Prostate gland (tissue), 2 donors: ENCODE measurements around a stretch of chr11.

GRCh38 chr11:10696724-10697490, 3.4 kb upstream of the IRAG1 start:
- PRO-cap, result no peak
- RAMPAGE, long total RNA, 2 experiments, result no peak in any of the 2 experiments

DNA sequence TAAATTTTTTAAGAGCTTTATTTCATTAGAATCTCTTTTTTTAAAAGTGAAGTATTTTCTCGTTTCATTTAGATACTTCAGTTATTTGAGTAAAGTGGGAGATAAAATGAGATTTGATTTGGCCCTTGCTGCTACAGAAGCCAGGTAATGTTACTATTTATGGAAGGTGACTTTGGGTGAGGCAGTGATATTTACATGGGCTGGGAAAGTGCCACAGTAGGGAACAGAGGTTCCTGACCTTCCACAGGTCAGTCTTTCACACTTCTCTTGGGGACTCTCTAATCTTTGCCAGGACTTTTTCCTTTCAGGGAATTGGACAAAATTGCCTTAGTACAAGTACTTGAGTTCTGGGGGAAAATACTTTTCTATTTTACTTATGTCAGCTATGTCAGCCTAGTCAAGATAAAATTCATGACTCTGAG, 20.4 kb downstream of the CTR9 start:
- PRO-cap, result no peak
- RAMPAGE, long total RNA, 2 experiments, result no peak in any of the 2 experiments

GRCh38 chr11:10772898-10773336, 21.9 kb downstream of the CTR9 start:
- PRO-cap, result no peak
- RAMPAGE, long total RNA, 2 experiments, result no peak in any of the 2 experiments

DNA sequence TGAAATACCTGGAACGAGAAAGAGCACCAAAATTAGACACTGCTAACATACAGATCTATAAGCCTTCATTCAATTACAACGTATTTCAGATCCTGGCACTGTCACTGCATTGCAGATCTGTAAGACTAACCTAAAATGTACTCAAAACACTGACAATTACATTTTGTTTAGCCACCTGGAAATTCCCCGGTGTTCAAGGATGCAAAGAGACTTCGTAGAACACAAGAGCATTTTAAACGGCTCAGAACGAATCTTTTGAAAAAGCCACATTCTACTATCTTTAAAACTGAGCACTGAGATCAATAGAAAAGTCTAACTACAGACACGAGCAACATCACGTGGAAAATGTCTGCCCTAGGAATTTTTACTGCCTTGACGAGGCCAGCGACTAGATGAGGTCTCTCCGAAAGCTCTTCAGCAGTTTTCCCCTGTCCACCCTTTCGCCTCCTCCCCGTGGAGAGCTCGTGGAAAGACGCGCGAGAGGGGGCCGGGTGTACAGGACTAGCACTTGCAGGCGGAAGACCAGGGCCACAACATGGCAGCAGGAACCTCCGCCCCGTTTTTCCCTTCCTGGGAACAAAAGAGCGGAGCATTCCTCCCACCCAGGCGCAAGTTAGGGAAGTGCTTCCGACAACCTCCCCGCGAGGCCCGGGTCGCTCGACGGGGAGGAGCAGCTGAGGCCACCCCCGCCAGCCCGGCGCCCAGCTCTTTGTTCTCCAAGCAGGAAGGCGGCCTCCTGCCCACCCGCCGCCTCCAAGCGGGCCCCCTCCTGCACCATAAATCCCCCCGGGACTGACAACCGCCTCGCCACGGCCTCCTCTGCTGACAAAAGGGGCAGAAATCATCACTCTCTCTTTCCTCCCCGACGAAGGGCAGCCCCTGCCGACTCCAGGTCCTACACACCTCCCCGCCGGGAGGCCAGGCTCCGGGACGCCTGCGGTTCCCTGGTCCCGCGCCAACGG, 1.1 kb downstream of the EIF4G2 start:
- PRO-cap, result unidirectional peak, plus-strand start at position 507 of the sequence; unidirectional peak, plus-strand start at position 605 of the sequence; bidirectional peak, plus-strand start at position 660 of the sequence, minus-strand start at position 615 of the sequence; bidirectional peak, plus-strand start at position 712 of the sequence, minus-strand start at position 711 of the sequence
- RAMPAGE, long total RNA, 2 experiments, result no peak in any of the 2 experiments

DNA sequence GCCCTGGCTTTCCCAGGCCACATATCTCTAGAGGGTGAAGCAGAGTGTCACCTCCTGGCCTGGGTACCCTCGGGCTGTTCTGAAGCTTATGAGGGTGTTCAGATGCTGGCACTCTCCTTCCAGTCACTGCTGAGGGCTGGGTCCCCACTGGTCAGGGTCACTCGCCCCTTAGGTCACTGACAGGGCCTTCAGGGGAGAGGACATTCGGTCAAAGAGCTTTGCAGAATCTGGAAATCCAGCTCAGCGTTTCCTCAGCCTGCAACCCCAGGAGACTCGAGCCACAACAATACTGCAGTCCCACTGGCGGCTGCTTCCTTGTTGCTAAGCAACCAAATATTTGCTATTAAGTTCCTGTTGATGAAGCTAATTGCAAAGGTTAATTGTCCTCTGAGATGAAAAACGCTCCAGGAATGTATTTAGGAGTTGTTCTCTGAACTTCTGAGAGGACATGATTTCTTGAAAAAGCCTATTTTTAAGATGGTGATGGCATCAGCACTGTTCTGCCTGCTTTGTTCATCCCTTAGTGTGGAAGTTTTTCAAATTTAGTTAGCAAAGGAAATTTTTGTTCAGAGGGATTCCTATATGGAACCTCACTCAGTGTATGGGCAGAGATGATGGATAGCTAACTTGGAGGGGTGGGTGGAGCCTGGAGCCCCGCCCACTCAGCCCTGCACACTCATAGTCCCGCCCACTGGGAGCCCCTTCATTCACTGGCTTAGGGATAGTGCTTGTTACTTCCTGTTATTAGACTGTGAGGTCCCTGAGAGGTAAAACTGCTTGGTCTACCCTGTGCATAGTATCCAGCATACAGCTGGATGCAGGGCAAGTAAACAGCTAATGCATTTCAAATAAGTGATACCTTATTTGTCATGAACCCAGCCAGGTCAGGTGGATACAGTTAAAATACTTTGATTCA, 109.2 kb downstream of the CSNK2A3 start:
- PRO-cap, result no peak
- RAMPAGE, long total RNA, 2 experiments, result no peak in any of the 2 experiments

GRCh38 chr11:11279889-11280538, 73.0 kb downstream of the CSNK2A3 start:
- PRO-cap, result no peak
- RAMPAGE, long total RNA, 2 experiments, result no peak in any of the 2 experiments

- PRO-cap, result no peak
- RAMPAGE, long total RNA, 2 experiments, result no peak in any of the 2 experiments
These were observed 69.6 kb upstream of the GALNT18 start for GRCh38 chr11:11691473-11691809.

- PRO-cap, result no peak
- RAMPAGE, long total RNA, 2 experiments, result no peak in any of the 2 experiments
These were observed 28.5 kb upstream of the USP47 start for GRCh38 chr11:11813221-11813802.

DNA sequence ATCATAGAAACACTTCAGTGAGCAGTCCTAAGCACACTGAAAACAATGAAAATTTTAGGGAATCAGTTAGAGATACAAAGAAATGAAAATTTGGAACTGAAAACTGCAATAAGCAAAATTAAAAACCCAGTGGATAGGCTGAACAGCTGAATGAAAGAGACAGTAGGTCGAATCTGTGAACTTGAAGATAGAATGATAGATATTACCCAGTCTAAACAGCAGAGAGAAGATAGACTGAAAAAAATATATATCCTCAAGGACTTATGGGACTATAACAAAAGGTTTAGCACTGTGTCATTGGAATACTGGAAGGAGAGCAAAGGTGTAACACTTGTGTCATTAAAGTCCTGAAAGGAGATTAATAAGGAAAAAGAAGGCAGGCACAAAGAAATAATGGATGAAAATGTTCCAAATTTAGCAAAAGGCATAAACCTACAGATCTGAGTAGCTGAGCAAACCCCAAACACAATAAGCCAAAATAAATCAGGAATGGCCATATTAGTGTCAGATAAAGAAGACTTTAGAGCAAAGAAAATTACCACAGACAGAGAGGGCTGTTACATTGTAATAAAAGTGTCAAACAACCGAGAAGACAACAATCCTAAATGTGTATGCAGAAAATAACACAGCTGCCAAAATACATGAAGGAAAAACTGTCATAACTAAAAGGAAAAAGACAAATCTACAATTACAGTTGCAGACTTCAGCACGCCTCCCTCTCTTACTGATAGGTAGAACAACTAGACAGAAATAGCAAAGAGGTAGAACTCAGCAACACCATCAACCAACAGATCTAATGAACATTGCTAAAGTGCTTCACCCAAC, 69.4 kb downstream of the USP47 start:
- PRO-cap, result no peak
- RAMPAGE, long total RNA, 2 experiments, result no peak in any of the 2 experiments

GRCh38 chr11:11948244-11949207, 59.9 kb downstream of the DKK3 start:
- PRO-cap, result no peak
- RAMPAGE, long total RNA, 2 experiments, result no peak in any of the 2 experiments

- PRO-cap, result no peak
- RAMPAGE, long total RNA, 2 experiments, result no peak in any of the 2 experiments
These were observed 44.7 kb downstream of the DKK3 start for GRCh38 chr11:11963506-11964360.

DNA sequence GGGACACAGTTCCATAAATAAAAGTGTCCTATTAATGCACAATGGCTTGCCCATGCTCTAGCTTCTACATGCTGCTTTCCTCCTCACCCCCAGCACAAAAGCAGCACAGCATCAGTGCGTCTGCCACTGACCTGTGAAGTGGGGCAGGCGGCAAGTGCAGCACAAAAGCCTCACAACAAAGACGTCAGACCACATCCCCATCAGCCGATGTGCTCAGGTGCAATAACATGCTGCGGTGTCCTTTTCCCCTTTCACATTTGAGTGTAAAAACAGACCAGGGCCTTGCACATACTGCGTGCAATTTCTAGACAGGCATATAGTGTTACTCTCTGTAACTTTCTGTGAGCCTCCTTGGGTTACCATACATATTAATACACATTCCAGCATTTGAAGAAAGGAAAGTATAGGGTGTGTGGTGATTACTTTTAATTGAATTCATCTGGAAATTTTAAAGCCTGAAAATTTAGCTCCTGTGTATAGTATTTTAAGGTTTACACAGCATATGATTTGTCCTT, 12.7 kb downstream of the DKK3 start:
- PRO-cap, result no peak
- RAMPAGE, long total RNA, 2 experiments, result no peak in any of the 2 experiments

- PRO-cap, result bidirectional peak, plus-strand start at chr11:12080444, minus-strand start at chr11:12080163
- RAMPAGE, long total RNA, 2 experiments, result no peak in any of the 2 experiments
These were observed 30.2 kb upstream of the MICAL2 start for GRCh38 chr11:12079956-12080773.

DNA sequence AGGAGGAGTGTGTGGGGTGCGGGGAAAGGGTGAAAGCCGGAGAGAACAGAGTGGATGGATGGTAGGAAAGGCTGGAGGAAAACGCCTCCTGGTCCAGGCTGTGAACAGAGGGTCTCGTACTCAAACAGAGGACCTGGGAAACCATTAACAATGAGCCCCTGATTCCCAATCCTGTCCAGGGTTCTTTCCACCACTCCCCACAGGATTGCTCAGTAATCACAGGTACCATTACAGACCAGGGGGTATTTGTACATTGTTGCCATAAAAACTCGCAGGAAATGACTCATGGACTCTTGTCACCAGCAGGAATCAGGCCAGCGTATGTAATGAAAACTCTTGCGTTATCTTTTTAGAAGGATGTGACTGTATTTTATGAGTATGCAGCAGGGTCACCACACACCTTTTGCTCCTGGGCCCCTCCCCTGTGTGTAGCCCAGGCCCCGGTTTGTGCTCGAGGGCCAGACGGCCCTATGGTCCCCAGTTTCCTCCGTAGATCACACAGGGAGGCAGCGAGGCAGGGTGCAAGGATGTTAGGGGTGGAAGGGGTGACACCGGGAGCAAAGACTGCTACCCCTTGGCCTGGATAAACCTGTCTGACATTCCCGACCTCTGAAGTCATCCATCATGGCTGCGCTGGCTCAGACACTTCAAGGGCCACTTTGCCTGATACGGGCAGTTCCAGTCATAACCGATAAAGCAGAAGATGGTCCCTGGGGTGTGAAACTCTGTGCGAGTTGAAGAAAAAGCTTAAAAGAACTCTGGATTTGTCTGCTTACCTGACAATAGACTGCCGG, 56.7 kb downstream of the MICAL2 start:
- PRO-cap, result no peak
- RAMPAGE, long total RNA, 2 experiments, result no peak in any of the 2 experiments

DNA sequence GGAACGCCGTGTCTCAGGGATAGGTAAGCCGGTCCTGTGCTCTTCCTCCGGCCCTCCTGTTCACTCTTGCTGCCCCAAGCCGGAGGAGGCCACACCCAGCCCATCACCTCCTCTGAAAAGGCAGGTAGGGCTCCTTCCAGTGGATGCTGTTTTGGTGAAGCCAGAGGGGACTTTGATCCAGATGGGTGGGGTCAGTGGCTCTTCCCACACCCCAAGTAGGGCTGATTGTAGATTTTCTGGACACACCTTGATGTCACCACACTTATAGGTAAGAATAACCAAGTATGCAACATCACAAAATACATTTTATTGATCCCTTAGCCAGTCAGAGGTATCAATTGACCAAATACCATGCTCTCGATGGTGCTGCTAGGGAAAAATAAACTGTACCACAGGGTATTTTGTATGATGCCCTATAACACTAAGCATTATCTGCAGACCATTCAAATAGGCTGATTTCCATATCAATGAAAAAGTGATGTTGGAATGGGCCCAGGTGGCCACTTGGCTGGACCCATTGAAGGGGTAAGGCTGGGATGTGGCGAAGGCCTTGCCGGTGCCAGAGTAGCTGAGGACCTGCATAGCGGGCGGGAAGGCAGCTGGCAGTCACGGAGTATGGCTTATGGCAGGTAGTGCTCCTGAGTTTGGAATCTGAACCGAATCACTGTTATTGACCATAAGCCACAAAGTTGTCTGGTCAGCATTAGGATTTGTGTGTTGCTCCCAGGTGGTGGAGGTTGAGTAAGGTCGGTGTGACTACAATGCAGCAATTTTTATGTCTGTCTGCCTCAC, 130.8 kb downstream of the MICAL2 start:
- PRO-cap, result no peak
- RAMPAGE, long total RNA, 2 experiments, result no peak in any of the 2 experiments

- PRO-cap, result no peak
- RAMPAGE, long total RNA, 2 experiments, result no peak in any of the 2 experiments
These were observed 115.4 kb upstream of the PARVA start for GRCh38 chr11:12261733-12262684.

DNA sequence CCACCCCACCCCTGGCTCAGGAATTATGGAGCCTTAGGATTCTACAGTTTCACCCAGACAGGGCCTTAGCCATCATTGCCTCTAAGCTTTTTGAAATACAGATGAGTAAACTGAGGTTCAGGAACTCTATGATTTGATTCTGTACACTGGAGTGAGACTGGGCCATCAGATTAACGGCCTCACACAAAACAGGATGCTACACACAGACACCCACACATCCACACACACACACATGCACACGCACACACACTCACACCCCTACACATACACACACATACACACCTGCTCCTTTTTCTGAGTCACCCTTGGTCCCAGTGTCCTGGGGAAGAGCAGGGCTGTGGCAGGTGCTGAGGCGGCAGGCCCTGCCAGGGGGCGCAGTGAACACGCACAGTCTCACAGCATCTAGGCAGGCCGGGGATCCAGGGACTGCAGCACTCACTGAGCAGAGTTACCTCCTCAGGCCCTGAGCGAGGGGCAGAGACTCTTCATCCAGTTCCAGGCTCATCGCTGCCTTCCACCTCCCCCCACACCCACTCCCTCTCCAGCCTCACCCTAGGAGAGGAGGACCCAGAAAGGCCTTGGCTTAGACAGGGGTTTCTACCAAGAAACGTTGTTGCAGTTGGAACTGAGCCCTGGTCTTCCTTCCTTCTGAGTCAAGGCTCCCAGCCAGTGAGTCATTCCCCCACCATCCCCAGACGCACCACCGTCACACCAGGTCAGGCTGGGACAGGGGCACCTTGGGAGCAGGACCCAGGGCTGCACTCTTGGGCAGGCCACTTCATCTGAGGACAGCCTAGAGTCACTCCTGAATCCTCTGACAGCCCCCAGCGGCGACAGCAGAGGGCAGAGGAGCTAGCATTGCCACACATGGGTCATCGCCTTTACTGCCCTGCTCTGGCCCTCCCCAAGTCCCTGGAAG, 89.7 kb upstream of the PARVA start:
- PRO-cap, result no peak
- RAMPAGE, long total RNA, 2 experiments, result no peak in any of the 2 experiments

DNA sequence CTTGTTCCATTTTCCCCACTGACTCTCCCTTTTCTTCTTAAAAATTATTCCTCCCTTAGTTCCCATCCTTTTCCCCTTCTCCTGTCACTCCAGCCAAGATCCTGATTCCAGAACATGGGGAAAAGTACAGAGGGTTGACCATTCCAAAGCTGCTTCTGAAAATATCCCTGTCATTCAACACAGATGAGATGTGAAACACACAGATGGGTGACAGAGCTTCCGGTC, 57.8 kb downstream of the PARVA start:
- PRO-cap, result no peak
- RAMPAGE, long total RNA, 2 experiments, result no peak in any of the 2 experiments

- PRO-cap, result no peak
- RAMPAGE, long total RNA, 2 experiments, result no peak in any of the 2 experiments
These were observed 119.0 kb downstream of the PARVA start for GRCh38 chr11:12496330-12496750.

DNA sequence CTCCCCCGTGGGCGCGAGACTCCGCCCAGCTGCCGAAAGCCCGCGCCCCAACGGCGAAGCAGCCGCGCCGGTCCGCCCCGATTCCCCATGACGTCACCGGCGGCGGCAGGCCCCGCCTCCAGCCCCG, 145 bp upstream of the TEAD1 start:
- PRO-cap, result bidirectional peak, plus-strand start outside the sequence, minus-strand start at position 89 of the sequence
- RAMPAGE, long total RNA, 2 experiments, result no peak in any of the 2 experiments